HT-29 (cell line): ENCODE data around the genes ZFYVE28 and SH3BP2.

GRCh38 chr4:2387009-2387661, 31.3 kb downstream of the ZFYVE28 start:
- RAMPAGE, long total RNA: no peak

DNA sequence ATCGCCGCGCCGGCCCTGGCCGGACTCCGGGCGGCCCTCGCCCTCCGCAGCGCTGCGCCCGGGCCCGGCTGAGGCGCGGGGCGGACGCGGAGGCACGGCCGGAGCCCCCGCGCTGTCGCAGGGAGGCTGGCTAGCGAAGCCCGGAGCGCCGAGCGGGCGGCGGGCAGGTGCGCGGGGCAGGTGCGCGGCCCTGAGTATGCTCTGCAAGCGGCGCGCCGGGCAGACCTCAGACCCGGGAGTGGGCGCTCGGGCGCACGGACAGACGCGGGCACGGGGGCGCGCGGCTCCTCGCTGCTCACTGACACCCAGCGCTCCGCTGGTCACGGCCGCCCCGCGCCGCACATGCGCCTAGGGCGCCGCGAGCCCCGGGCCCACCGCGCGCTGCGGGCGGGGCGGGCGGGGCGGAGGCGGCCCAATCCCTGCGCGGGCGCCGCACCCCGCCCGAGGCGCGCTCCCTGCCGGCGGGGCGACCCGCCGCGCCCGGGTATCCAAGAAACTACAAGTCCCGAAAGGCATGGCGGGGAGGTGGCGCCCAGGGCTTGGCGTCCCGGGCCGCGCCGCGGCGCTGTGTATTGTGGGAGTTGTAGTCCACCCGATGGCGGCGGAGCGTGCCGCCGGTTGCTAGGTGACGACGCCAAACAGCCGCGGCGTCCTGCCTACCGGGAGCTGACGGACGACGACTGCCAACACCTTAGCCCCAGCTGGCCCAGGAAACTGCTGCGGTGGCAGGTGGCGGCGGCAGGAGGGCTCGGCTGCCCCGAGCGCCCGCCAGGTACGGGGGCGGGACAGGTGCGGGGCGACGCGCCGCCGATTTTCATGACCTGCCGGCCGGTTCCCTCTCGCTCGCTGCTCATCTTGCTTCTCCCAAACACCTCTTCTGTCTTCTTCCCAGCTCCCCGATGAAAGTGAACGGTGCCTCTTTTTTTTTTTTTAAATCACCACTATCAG, at the start of gene ZFYVE28:
TSS of gene ZFYVE28 (minus strand) at position 324 of the 948 bp plus-strand sequence.
- RAMPAGE, long total RNA: no peak

DNA sequence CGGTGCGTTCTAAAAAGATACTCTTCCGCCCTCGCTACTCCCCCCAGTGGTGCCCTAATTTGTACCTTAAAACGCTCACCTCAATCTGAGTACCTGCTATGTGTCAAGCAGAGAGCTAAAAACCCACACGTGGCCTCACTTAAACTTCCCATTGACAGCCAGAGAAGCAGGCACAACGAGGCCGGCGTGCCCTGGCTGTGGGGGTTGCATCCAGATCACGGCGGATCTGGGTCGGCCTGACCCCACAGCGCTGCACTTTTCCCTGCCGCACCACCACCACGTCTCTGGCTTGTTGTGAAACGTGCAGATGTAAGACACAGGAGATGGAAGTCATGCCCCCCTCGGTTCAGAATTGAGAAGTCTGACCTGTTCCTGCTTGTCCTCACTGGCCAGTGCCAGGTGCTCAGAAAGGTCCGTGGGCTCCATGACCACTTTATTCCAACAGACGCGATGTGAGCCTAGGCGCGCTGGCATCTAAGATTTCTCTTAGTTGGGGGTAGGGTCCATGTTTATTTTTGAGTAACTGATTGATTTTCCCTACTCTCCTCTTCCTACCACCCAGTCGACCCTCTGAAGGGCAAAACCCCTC, 919 bp upstream of the ZFYVE28 start:
- RAMPAGE, long total RNA: no peak

- RAMPAGE, long total RNA: no peak
Observed at GRCh38 chr4:2503123-2503719, 33.2 kb upstream of the FAM193A start.

DNA sequence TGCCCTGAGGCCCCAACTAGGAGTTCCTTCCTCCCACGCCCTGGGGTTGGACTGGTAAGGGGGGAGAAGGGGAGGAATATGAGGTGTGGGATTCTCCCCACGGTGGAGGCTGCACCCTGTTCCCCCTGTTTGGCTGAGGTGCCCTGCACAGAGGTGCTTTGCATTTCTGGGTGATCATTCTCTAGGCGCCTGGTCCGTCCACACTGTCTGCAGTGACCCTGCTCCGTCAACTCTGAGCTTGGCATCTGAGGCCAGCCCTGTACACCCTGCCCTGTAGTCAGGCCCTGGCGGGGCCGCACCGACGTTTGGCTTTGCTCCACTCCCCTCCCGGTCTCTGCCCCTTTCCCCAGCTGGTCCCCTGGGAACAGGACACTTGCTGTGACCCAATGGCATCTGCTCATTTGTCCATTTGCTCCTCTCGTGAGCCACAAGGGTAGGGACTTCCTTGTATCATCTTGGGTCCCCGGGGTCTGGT, 2.4 kb upstream of the SH3BP2 start:
- RAMPAGE, long total RNA: no peak

DNA sequence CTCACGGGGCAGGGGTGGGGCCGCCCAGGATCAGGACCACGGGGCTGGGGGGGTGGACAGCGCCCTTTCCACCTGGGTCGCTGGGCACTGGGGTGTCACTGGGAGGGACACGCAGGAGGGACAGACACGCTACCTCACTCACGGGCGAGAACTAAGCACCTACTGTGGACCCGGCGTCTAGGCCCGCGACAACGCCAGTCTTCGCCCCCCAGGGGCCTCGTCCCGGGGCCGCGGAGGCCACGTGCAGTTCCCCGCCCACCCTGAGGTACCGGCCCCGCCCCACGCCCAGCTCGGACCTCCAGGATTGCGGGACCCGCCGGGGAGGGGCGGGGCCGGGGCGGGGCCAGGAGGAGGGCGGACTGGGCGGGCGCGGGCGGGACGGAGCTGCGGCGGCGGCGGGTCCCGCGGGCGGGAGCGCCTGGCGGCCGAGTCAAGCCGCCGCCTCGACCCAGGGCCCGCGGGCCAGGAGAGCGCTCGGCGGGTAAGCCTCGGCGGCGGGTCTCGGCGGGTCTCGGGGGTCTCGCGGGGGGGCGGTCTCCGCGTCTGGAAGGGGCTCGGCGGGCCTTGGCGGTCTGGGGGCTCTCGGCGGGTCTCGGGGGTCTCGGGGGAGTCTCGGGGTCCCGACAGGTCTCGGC, at the start of gene SH3BP2:
TSS of gene SH3BP2 (plus strand) at position 428 of the 635 bp plus-strand sequence.
- RAMPAGE, long total RNA: no peak

- RAMPAGE, long total RNA: no peak
Observed at GRCh38 chr4:2842751-2843543, 697 bp upstream of the ADD1 start.

- RAMPAGE, long total RNA: no peak
Observed at GRCh38 chr4:2852467-2853156, 9.0 kb downstream of the ADD1 start.

GRCh38 chr4:2862410-2863042, 18.9 kb downstream of the ADD1 start:
- RAMPAGE, long total RNA: no peak

DNA sequence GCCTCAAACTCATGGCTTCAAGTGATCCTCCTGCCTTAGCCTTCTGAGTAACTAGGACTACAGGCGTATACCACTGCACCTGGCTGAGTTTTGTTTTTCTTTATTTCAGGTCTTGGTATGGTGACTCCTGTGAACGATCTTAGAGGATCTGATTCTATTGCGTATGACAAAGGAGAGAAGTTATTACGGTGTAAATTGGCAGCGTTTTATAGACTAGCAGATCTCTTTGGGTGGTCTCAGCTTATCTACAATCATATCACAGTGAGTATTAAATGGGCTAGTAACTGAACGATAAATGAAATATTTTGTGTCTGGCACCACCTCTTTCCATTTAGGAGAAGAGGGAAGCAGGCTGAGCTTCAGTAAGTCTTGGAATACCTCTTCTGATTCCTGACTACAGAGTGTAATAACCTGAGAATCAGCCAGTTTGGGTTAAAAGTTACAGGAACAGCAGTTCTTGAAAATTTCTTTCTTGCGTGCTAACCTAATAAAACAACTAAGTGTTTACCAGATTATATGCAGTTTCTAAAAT, 40.8 kb downstream of the ADD1 start:
- RAMPAGE, long total RNA: no peak

- RAMPAGE, long total RNA: no peak
Observed at GRCh38 chr4:2956627-2957010, 6.6 kb downstream of the NOP14 start.

- RAMPAGE, long total RNA: no peak
Observed at GRCh38 chr4:3106620-3107014, 32.1 kb downstream of the HTT start.

- RAMPAGE, long total RNA: no peak
Observed at GRCh38 chr4:3121965-3122723, 47.7 kb downstream of the HTT start.

GRCh38 chr4:3213358-3214265, 35.3 kb upstream of the MSANTD1 start:
- RAMPAGE, long total RNA: no peak

DNA sequence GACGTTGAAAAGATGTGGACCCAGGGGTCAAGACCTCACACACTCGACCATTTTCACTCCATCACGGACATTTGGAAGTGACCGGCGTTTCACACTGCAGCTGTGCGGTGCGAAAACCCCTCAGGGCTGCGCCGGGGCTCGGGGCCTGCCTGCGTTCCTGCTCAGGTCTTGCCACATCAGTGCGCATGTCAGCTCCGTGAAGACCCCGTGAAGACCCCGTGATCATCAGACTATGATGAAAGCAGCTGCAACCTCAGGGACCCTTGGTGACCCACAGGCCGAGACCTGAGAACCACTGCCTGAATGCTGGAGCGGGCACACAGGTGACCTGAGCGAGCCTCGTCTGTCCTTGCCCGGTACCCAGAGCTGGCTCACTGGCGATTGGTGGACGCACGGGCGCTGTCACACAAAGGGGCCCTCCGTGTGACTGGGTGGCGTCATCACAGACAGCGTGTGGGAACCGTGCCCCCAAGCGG, 12.5 kb downstream of the MSANTD1 start:
- RAMPAGE, long total RNA: no peak

DNA sequence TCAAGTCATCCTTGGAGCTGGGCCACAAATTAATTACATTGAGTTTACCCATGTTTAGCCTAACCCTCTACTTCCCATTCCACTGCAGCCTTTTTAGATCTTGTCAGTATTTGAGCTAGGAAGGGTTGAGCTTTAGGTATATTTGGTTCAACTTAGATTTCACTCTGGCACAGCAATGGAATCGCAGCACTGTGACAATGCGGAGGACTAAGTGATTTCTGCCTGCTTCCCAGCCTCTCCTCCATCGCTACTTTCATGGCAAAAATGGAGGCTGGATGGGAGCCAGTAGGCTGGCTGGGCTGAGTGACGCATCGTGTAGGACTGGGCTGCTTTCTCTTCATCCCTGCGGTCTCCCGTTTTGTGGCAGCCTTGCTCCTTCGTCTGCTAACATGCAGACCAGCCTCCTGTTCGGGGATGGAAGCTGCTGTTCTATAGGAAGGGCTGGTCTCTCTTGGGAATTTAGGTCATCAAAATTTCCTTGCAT, 15.9 kb upstream of the RGS12 start:
- RAMPAGE, long total RNA: no peak

- RAMPAGE, long total RNA: no peak
Observed at GRCh38 chr4:3305480-3306134, 12.8 kb downstream of the RGS12 start.

- RAMPAGE, long total RNA: no peak
Observed at GRCh38 chr4:3320184-3321330, 27.7 kb downstream of the RGS12 start.

DNA sequence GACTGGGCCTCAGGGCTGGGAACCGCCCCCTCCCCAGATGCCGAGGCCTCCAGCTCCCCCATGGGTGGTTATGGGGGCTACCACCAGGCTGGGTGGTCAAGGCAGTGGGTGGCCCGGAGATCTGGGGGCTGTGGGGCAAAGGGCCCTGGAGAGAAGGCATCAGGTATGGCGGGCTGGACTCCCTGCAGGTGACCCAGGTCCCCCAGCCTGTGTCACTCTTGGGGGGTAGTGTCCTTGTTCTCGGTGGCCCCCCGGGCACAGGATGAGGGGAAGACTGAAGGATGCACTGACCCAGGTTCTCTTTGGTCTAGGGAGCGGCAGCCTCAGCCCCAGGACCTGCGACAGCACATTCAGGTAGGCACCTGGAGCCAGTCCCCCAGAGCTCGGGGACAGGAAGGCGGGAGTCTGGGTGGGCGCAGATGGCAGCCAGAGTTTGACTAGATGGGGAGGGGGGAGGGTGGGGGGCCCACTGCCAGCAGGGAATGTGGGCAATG, 33.5 kb downstream of the DOK7 start:
- RAMPAGE, long total RNA: no peak

GRCh38 chr4:3766897-3768041, 1.1 kb downstream of the ADRA2C start:
- RAMPAGE, long total RNA: no peak